H1 (cell line): ENCODE data around the gene IFIT1.

GRCh38 chr10:88062477-88062765 is 199.0 kb downstream of the PTEN start:
- RRBS, result no CpG with 5 or more reads among the region's 4 CpGs
CAGE:
- cytosol, long polyA plus RNA, result no peak
- long polyA plus RNA, result no peak
- nucleus, long polyA plus RNA, result no peak

GRCh38 chr10:88062766-88063393 is 199.5 kb downstream of the PTEN start:
- RRBS, result no CpG with 5 or more reads among the region's 4 CpGs
CAGE:
- cytosol, long polyA plus RNA, result no peak
- long polyA plus RNA, result no peak
- nucleus, long polyA plus RNA, result no peak

DNA sequence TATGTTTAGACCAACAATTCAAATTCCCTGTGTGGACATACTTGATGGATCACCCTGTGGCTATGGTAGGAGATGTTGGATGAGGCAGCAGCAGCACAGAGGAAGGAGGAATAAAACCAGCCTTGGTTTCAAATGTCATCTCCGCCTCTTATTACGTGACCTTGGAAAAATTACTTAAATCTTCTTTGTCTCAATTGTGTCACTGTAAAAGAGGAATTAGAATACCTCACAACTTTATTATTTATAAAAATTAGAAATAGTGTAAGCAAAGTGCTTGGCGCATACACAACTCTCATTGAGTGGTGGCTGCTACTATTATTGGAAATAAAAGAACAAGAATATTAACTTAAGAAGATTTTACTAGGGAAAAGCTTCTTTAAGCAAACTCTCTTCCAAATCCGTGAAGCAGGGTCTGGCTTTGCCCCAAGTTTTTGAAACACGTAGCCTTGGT is 283.7 kb downstream of the PTEN start:
- RRBS, result no CpG with 5 or more reads among the region's 5 CpGs
CAGE:
- cytosol, long polyA plus RNA, result no peak
- long polyA plus RNA, result no peak
- nucleus, long polyA plus RNA, result no peak

DNA sequence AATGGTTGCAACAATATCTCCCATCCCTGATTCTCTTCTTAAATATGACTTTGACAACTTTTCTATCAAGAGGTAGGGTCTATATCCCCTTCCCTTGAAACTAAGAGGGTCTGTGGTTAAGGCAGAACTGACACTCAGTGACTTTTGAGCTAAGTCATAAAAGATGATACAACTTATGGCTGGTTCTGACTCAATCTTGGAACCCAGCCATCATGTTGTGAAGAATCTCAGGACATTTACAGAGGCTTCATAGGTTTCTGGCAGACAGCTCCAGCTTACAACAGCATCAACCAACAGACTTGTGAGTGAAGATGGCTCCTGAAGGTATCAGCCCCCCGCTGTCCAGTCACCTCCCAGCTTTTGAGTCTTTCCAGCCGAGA is 203.5 kb downstream of the RNLS start:
- RRBS, result no CpG with 5 or more reads among the region's 2 CpGs
CAGE:
- cytosol, long polyA plus RNA, result no peak
- long polyA plus RNA, result no peak
- nucleus, long polyA plus RNA, result no peak

DNA sequence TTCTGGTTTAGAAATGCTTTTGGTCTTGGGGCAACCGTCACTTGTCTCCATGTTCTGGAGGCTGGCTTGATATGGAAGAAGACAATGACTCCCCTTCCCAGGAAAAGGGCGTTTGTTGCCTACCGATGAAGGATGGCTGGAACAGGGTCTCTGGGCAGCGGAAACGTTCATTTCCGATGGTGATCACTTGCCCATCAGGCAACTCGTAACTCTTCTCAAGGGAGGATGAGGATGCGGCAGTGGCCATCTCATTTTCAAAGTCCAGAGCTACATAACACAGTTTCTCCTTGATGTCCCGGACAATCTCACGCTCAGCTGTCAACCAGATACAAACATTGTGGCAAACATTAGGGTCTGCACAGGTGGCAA is 13.2 kb downstream of the ACTA2 start:
- RRBS, result no CpG with 5 or more reads among the region's 10 CpGs
CAGE:
- cytosol, long polyA plus RNA, result no peak
- long polyA plus RNA, result no peak
- nucleus, long polyA plus RNA, result no peak

GRCh38 chr10:88978918-88979649 is 11.5 kb upstream of the FAS start:
- RRBS, result no CpG with 5 or more reads among the region's 5 CpGs
CAGE:
- cytosol, long polyA plus RNA, result no peak
- long polyA plus RNA, result no peak
- nucleus, long polyA plus RNA, result no peak

GRCh38 chr10:88990332-88990410 is 427 bp upstream of the FAS start:
CAGE:
- cytosol, long polyA plus RNA, result no peak
- long polyA plus RNA, result no peak
- nucleus, long polyA plus RNA, result no peak

GRCh38 chr10:88993830-88994338 is 3.3 kb downstream of the FAS start:
- RRBS, result no CpG with 5 or more reads among the region's 1 CpG
CAGE:
- cytosol, long polyA plus RNA, result no peak
- long polyA plus RNA, result no peak
- nucleus, long polyA plus RNA, result no peak

- RRBS, result no CpG with 5 or more reads among the region's 9 CpGs
CAGE:
- cytosol, long polyA plus RNA, result no peak
- long polyA plus RNA, result no peak
- nucleus, long polyA plus RNA, result no peak
Measured at GRCh38 chr10:89331983-89332814, 4.4 kb downstream of the IFIT3 start.

- RRBS, result no CpG with 5 or more reads among the region's 3 CpGs
CAGE:
- cytosol, long polyA plus RNA, result no peak
- long polyA plus RNA, result no peak
- nucleus, long polyA plus RNA, result no peak
Measured at GRCh38 chr10:89374009-89374891, 3.6 kb upstream of the IFIT1B start.

DNA sequence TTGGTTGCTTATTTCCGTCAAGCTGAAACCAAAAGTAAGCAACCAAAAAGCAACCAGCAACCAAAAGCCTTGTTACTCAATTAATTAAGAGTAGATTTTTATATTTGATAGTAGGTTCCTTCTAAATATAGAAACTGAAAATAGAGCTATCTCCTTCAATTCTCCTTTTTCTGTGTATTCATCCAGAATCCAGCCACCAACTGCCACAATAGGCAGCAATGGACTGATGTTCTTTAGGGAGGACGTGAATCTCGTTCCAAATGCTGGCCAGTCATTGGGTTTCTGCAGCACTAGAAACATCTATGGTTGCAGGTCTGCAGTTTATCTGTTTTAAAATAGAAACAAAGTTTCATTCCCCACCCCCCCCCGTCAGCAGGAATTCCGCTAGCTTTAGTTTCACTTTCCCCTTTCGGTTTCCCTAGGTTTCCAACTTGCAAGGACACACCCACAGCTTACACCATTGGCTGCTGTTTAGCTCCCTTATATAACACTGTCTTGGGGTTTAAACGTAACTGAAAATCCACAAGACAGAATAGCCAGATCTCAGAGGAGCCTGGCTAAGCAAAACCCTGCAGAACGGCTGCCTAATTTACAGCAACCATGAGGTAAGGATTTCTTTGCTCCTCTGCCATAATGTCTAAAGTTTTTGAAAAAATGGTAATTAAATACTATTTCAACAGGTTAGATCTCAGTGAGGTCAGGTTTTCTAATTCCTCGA is at the start of gene IFIT1:
IFIT1 (plus strand) TSS at position 511 of the 718 bp plus-strand sequence.
- RRBS, result no CpG with 5 or more reads among the region's 9 CpGs
CAGE:
- cytosol, long polyA plus RNA, result no peak
- long polyA plus RNA, result start-site peak on the plus strand centred at position 516 of the sequence, 62 bp wide, 86 and 27 reads in 2 replicates
- nucleus, long polyA plus RNA, result start-site peak on the plus strand centred at position 526 of the sequence, 42 bp wide, 33 reads

- RRBS, result no CpG with 5 or more reads among the region's 6 CpGs
CAGE:
- cytosol, long polyA plus RNA, result no peak
- long polyA plus RNA, result no peak
- nucleus, long polyA plus RNA, result no peak
Measured at GRCh38 chr10:89392831-89393598, 592 bp downstream of the IFIT1 start.

DNA sequence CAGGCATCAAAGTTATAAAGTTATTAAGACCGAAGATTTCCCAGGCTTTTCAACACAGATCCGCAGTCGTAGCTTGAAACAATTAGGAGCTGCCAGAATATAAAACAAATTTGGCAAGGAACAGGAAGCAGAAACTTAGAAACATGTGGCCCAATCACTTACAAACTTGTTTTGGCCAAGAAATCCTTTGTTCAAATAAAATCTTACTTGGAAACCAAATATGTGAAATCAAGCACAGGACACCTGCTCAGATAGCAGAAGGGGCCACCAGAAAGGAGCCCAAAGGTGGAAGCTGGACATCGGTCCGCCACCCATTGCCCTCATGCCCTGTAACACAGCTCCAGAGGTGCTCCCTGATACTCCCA is 9.0 kb downstream of the SLC16A12 start:
- RRBS, result no CpG with 5 or more reads among the region's 5 CpGs
CAGE:
- cytosol, long polyA plus RNA, result no peak
- long polyA plus RNA, result no peak
- nucleus, long polyA plus RNA, result no peak

- RRBS, result no CpG with 5 or more reads among the region's 19 CpGs
CAGE:
- cytosol, long polyA plus RNA, result no peak
- long polyA plus RNA, result no peak
- nucleus, long polyA plus RNA, result no peak
Measured at GRCh38 chr10:89558551-89559268, 23.3 kb upstream of the SLC16A12 start.

DNA sequence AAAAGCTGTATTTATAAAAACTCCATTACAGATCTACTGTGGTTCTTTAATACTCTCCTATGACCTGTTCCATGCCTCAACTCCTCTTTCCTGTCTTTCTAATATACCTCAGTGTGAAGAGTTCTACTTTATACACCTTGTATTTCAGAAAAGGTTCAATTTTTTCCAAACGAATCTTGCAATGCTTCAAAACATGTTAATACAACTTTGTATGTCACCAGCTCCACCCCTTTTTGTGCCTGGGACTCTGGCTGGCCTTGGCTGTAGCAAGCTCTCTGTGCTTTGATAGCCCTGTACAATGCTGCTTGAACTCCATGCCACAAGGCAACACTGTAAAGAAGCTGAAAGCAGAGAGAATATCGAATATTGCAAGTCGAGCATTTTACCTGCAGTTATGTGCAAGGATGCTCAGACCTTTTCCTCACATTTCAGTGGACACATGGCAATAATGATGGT is 52.5 kb downstream of the PANK1 start:
- RRBS, result no CpG with 5 or more reads among the region's 3 CpGs
CAGE:
- cytosol, long polyA plus RNA, result no peak
- long polyA plus RNA, result no peak
- nucleus, long polyA plus RNA, result no peak

CAGE:
- cytosol, long polyA plus RNA, result no peak
- long polyA plus RNA, result no peak
- nucleus, long polyA plus RNA, result no peak
Measured at GRCh38 chr10:89752299-89752817, 51.0 kb downstream of the KIF20B start.

- RRBS, result no CpG with 5 or more reads among the region's 5 CpGs
CAGE:
- cytosol, long polyA plus RNA, result no peak
- long polyA plus RNA, result no peak
- nucleus, long polyA plus RNA, result no peak
Measured at GRCh38 chr10:89887363-89887834, 186.0 kb downstream of the KIF20B start.

GRCh38 chr10:90871249-90871569 is 565 bp upstream of the RPP30 start:
- RRBS, result no CpG with 5 or more reads among the region's 11 CpGs
CAGE:
- cytosol, long polyA plus RNA, result no peak
- long polyA plus RNA, result no peak
- nucleus, long polyA plus RNA, result no peak

GRCh38 chr10:91023227-91023795 is 102.4 kb upstream of the ANKRD1 start:
- RRBS, result no CpG with 5 or more reads among the region's 6 CpGs
CAGE:
- cytosol, long polyA plus RNA, result no peak
- long polyA plus RNA, result no peak
- nucleus, long polyA plus RNA, result no peak

DNA sequence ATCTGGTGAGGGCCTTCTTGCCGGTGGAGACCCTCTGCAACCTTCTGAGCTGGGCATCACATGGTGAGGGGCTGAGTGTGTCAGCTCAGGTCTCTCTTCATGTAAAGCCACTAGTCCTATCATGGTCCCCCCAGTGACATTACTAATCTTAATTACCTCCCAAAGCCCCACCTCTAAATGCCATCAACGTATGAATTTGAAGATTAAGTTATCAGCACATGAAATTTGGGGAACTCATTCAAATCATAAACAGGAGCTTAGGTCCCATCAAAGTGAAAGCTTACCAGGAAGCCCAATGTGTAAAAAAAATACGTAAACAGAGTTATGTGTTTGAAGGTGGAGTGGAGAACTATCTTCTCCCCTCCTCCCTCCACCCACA is 19.3 kb upstream of the PCGF5 start:
- RRBS, result no CpG with 5 or more reads among the region's 3 CpGs
CAGE:
- cytosol, long polyA plus RNA, result no peak
- long polyA plus RNA, result no peak
- nucleus, long polyA plus RNA, result no peak